Lower leg skin (tissue), 2 donors: ENCODE measurements around the genes FOXD1 and GFM2.

- PRO-cap, result bidirectional peak, plus-strand start at chr5:72956477, minus-strand start at chr5:72956402; bidirectional peak, plus-strand start at chr5:72956624, minus-strand start at chr5:72956582
- RAMPAGE, long total RNA, 2 experiments, result no peak in any of the 2 experiments
Measured at GRCh38 chr5:72956157-72957061, 568 bp downstream of the FCHO2 start.

DNA sequence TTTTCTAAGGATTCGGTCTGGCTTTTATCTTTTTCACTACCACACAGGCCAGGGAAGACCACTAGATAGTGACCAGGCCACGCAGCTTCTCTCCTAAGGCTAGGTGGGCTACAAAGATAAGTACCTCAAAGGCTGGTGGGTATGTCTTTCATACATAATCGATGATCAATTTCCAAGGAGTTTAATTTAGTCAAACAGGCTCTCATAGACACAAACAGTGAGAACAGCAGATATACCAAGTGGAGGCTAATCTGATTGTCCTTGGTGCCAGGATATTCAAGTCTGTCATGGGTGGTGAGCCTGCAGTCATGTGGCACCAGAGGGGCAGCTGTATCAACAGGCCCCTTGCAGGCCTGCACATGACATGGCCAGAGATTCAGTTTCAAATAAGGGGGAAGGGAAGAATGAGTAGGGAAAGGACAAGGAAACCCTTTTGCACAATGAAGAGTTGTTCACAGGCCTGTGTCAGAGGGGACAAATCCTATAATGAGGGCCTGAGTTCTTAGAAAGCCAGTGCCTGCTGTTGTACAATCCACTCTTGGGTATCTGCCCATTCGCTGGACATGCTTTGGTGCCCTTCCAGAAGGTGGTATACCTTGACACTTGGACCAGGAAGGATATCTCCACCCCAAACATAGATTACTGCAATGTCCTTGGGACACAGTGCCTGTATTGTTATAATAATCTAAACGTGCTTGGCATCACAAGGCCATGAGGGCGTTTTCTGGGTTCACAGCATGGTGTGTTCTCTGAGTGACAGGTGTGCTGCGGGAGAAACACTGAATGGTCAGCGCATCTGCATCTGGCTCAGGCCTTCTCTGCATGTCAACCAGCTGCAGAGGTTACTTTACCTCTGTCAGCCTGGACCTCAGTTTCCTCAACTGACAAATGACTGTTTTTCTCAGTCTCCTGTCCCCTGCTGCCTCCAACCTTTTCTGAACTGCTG is 2.0 kb upstream of the TMEM171 start:
- PRO-cap, result no peak
- RAMPAGE, long total RNA, 2 experiments, result no peak in any of the 2 experiments

DNA sequence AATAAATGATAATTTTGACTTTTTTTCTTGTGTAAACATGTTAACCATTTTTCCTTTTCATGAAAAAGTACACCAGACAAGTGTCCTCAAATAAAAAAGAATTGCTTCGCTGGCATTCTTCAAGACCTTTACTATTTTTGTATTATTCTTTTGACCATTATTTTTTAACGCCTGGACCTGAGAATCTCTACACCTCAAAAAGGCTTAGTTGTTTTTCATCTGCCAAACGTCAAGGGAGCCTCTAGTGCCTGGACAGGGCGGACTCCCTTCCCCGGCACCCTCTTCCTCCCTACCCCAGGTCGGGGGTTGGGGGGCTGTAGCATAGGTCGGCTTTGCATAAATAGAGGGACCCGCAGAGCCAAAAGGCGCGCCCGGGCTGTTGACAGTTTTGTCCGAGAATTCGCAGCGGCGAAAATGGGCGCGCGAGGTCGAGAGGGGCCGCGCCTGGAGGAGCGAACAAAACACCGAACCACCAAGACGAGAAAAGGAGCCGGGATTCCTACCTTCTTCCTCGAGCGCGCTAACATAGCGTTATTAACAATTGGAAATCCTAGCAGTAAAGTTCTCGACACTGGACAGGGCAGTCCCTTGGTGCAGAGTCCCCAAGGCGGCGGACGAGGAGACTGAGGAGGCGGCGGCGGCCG is 2.0 kb downstream of the FOXD1 start:
- PRO-cap, result no peak
- RAMPAGE, long total RNA, 2 experiments, result no peak in any of the 2 experiments

GRCh38 chr5:73448435-73449017 is at the start of gene FOXD1:
TSS of gene FOXD1 (minus strand) at chr5:73448777.
- PRO-cap, result bidirectional peak, plus-strand start at chr5:73448840, minus-strand start at chr5:73448776
- RAMPAGE, long total RNA, 2 experiments, result no peak in any of the 2 experiments

DNA sequence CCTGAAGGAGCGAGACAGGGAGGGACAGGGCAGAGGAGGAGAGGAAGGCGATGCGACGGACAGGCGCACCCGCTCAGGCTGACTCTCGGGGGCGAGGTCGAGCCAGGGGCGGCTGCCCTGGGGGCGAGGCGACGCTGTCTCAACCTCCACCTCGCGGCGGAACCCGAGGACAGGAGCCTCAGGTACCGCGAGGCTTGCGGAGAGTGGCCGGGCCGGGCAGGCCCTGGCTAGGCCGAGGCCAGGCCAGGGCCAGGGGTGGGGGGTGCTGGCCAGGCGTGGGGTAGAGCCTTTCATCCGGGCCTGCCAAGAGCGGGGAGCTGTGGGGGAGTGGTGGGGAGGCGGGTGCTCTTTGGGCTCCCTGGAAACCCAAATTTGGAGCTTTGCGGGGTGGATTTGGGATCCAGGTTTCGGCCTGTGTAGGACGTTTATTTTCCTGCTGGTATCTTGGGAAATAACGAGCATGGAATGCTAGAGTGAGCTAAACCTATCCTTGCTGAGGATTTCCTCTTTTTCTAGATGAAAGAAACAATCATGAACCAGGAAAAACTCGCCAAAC is 454 bp downstream of the BTF3 start:
- PRO-cap, result no peak
- RAMPAGE, long total RNA, 2 experiments, result no peak in any of the 2 experiments

- PRO-cap, result no peak
- RAMPAGE, long total RNA, 2 experiments, result no peak in any of the 2 experiments
Measured at GRCh38 chr5:73505209-73505570, 6.9 kb downstream of the BTF3 start.

DNA sequence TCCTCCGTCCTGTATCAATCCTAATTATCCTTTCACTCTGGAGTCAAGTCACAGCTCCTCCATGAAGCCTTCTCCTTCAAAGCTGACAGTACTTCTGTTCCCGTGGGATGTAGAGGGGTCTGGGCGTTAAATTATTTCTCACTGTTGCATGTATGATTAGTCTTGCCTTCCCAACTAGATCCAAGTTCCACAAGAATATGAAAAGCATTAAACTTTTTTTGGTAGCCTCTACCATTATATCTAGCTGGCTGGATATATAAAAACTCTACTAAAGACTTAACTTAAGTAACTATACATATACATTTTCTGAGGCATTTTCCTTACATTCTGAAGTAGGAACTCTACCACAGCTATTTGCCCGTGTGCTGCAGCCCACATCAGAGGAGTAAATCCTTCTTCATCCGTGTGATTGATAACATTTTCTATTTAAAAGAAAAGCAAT is 10.3 kb downstream of the ANKRA2 start:
- PRO-cap, result no peak
- RAMPAGE, long total RNA, 2 experiments, result no peak in any of the 2 experiments

DNA sequence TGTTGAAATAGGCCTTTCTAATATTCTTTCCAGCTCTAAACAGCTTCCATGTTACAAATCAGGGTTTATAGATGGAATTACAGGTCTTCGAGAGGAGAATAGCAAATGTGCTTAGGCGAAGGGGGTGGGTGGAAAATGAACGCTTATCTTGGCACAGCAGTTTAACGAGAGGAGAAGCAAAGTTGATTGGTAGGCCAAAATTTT is 880 bp downstream of the ANKRA2 start:
- PRO-cap, result no peak
- RAMPAGE, long total RNA, 2 experiments, result no peak in any of the 2 experiments

GRCh38 chr5:73653896-73655159 is 28.3 kb downstream of the ARHGEF28 start:
- PRO-cap, result no peak
- RAMPAGE, long total RNA, 2 experiments, result no peak in any of the 2 experiments

GRCh38 chr5:73663919-73664249 is 37.9 kb downstream of the ARHGEF28 start:
- PRO-cap, result no peak
- RAMPAGE, long total RNA, 2 experiments, result no peak in any of the 2 experiments

GRCh38 chr5:73693885-73694728 is 68.1 kb downstream of the ARHGEF28 start:
- PRO-cap, result no peak
- RAMPAGE, long total RNA, 2 experiments, result no peak in any of the 2 experiments

DNA sequence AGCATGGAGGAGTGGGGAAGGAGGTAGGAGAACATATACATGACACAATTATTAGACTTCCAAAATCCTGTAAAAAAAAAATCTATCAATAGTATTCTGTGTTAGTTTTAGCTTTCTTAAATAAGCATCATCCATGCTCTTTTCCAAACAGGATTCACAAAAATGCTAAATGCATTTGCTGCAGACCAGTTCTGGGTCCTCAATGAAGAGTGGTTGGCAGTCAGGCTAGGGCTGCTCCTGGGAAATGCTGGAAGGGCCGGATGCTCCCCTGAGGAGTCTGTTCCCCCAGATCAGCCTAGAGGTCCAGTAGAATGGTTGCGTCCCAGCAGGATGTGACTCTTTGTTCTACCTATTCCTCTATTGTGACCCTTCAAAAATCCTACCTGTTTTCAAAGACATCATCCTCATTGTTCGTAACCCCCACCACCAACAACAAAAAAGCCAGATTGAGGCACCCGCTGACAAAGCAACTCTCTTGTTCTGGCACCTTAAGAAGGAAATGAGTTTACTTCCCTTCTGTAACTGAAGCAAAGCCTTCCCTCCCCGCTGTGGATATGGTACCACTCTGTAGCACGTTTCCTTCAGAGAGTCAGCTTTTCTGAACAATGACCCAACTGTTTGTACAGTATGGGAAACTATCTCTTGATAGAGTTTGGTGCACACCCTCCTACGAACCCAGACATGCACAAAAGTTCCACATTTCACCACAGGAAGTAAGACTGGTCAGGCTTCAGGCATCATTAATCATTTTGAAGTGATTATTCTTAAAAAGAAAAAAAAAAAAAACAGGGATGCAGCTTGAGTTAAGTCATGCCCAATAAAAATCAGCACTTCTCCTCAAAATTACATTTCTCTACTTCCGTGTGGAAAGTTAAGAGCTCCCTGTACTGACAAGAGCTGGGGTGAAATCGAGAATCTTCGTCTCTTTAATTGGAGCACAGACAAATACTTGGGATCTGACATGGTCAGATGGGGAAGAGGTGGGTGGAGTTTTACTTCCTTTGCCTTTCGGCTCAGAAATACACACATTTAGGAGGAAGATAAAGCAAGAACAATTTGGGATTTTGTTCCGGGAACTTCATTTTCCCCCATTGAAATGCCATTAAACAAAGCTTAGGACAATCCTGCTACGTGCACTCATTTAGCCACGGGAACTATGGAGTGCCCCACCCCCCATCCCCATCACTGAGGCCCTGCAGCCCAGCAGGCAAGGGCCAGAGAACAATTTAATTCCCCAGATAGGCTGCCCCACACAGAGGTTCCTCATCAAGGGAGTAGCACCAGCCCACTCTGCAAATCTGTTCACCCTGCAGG is 207.0 kb downstream of the ENC1 start:
- PRO-cap, result no peak
- RAMPAGE, long total RNA, 2 experiments, result no peak in any of the 2 experiments

GRCh38 chr5:74576798-74577501 is 63.6 kb downstream of the ENC1 start:
- PRO-cap, result no peak
- RAMPAGE, long total RNA, 2 experiments, result no peak in any of the 2 experiments

GRCh38 chr5:74641750-74642858 is 1.6 kb upstream of the ENC1 start:
- PRO-cap, result no peak
- RAMPAGE, long total RNA, 2 experiments, result no peak in any of the 2 experiments

- PRO-cap, result no peak
- RAMPAGE, long total RNA, 2 experiments, result no peak in any of the 2 experiments
Measured at GRCh38 chr5:74687245-74687576, 2.2 kb downstream of the HEXB start.

GRCh38 chr5:74766774-74767543 is at the start of gene GFM2:
TSS of gene GFM2 (minus strand) at chr5:74767117.
- PRO-cap, result bidirectional peak, plus-strand start at chr5:74767241, minus-strand start at chr5:74767114
- RAMPAGE, long total RNA, 2 experiments, result start-site peak on the plus strand in 2 of 2 experiments, at chr5:74767250-74767287 at its widest, 84 to 261 reads per replicate; start-site peak on the minus strand in 2 of 2 experiments, at chr5:74767056-74767128 at its widest, 51 to 129 reads per replicate

DNA sequence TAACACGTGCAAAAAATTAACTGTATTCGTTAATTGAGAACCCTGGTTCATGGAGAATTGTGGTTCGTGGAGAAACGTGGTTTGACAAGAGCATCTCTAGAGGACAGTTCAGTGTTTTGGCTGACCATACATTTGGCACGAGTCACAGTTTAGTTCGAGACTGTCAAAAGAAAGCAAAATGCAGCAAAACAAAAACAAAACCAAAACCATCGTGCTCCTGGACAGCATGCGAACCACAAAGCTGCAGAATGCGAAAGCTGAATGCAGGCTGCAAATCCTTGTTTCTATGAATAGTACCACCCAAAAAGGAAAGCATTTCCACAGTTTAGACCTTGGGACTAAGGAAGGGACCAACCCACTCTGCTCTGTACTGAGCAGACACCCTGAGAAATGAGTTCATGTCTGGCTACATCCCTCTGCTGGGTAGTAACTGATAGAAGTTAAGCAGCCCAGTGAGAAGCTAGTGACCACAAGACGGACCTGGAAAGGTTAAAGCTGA is 3.9 kb downstream of the GCNT4 start:
- PRO-cap, result no peak
- RAMPAGE, long total RNA, 2 experiments, result no peak in any of the 2 experiments

DNA sequence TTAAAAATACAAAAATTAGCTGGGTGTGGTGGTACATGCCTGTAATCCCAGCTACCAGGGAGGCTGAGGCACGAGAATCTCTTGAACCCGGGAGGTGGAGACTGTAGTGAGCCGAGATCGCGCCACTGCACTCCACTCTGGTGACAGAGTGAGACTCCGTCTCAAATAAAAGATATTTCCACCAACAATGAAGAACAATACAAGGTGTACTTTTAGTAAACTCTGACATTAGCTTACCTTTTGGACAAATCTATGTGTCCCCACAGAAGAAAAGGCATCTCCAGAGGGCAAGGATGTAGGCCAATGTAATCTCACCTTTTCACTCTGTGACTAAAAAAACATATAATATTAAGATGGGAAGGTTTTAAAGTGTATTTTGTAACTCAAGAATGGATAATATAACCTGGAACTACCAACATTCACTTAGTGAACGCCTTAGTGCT is 63.0 kb downstream of the HMGCR start:
- PRO-cap, result no peak
- RAMPAGE, long total RNA, 2 experiments, result no peak in any of the 2 experiments

GRCh38 chr5:75648680-75649223 is 37.5 kb downstream of the ANKDD1B start:
- PRO-cap, result no peak
- RAMPAGE, long total RNA, 2 experiments, result no peak in any of the 2 experiments

DNA sequence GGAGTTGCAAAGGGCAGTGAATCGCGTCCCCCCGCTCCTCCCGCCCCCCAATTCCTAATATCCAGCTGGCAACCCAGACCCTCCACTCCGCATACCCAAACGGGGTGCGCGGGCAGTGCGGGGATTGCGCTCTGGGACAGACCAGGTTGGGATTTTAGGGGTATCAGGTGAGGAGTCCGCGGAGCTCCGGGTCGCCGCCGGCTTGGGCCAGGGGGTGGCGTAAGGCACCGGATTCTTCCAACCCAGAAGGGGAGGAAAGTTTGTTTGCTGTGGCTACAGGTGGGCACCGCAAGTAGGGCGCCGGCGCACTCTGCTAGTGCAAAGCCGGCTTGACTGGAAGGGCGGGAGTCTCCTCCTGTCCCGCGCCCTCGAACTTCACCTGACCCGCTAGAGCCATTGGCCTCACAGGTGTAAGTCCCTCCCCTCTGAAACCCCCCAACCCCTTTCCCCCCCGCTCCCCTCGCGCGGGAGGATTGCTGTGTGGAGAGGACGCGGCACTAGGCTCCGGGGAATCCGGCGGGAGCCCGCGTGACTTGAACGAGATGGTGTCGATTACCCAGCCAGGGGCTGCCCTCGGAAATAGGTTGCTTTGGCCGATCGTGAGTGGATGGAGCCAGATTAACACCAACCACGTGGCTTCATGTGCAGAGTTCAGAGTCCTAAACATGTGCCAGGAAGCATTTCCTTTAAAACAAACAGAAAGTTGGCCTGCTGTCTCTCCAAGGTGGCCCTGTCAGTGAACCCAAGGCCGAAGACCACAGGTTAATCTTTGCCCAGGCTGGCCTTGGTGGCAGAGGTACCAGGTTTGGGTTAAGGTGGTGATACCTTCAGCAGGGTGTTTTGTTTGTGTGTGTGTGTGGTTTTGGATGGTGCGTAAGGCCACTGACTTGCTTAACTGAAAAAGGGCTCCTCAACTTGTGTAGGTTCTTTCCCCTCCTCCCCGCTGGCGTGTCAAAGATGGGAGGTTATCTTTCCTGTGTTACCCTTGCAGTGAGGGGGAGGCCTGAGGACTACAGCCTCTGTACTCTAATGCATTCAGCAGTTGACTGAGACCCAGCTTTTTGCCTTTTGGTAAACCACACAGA is 993 bp downstream of the IQGAP2 start:
- PRO-cap, result unidirectional peak, minus-strand start at position 515 of the sequence
- RAMPAGE, long total RNA, 2 experiments, result no peak in any of the 2 experiments